A172 (cell line): Measurements from ENCODE around the genes UBE4B and CENPS.

DNA sequence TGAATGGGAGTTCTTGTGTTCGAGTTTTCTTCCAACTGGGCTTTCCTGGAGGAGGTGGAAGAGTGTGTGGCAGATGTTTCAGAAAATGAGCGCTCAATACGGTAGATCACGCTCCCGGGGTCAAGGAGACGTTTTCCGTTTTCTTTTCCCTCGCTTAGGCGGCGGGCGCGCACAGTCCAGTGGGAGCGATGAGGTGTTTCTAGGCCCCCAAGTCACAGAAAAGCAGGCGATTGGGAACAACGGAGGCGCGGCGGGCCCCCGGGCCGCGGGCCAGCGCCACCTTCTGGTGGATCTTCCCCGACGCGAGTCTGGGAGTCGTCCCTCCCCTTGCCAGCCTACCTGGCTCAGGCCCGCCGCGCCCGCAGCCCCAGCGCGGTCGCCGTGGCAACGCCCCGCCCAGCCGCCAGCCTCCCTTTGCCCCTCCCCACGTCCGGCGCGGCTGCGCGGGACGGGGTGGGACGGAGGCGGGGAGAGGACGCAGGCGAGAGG, 329 bp upstream of the UBE4B start:
- RAMPAGE, long total RNA = no peak

DNA sequence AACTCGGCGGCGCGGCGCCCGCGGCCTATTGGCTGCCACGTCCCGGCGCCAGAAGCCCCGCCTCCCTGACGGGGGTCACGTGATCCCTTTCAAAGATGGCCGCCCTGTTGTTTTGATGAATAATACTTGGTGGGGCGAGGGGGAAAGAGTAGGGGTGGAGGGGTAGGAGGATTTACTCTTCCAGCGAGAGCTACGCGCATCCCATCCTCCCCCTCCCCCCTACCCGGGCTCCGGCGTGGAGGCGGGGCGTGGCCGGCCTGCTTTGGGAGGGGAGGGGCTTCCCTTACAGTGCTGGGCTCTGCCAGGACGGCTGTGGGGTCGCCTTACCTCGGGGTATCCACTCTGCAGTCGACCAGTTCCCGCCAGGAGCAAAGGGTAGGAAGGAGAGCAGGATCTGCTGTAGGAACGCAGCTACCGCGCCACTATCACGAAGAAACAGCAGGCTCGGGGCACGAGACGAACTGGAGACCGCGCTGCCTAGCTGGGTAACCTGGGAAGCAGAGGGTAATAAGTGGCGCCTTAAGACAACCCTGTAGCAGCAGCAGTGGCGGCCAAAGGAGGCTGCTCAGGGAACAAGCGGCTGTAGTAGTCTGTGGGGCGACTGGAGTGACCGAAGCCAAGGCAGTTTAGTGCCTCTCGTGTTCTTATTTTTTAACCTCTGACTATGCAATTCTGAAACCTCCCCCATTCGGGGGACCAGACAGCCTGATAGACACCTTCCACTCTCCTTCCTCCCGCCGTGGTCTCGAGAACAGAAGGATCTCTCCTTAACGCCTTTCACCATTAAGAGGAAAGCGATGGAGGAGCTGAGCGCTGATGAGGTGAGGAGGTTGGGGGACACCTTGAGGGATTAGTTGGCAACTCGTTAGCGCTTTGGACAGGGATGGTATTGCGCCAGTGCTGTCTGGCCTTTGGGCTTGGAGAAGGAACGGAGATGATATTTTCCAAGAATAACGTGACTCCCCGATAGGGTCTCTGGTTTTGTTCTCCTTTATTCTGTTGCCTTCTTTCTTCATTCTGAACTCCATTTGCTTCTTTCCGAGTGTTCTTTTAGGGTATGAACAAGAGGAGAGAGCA, at the start of gene UBE4B:
Gene UBE4B (plus strand): TSS at position 85 of the 1,077 bp plus-strand sequence.
- RAMPAGE, long total RNA = no peak

DNA sequence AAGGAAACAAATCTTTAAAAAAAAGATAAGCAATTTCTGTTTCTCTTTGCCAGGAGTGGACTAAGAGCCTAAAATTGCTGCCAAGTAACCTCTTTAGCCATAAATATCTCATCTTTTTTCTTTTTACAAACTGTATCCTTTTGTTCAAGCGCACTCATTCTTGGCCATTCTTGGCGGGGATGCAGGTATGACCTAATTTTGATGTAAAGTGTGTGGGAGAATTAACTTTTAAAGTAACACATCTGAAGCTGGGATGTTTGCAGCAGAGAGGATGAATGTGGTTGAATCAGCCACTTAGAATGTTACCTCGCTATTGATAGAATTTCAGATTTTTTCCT, 13.4 kb upstream of the KIF1B start:
- RAMPAGE, long total RNA = no peak

DNA sequence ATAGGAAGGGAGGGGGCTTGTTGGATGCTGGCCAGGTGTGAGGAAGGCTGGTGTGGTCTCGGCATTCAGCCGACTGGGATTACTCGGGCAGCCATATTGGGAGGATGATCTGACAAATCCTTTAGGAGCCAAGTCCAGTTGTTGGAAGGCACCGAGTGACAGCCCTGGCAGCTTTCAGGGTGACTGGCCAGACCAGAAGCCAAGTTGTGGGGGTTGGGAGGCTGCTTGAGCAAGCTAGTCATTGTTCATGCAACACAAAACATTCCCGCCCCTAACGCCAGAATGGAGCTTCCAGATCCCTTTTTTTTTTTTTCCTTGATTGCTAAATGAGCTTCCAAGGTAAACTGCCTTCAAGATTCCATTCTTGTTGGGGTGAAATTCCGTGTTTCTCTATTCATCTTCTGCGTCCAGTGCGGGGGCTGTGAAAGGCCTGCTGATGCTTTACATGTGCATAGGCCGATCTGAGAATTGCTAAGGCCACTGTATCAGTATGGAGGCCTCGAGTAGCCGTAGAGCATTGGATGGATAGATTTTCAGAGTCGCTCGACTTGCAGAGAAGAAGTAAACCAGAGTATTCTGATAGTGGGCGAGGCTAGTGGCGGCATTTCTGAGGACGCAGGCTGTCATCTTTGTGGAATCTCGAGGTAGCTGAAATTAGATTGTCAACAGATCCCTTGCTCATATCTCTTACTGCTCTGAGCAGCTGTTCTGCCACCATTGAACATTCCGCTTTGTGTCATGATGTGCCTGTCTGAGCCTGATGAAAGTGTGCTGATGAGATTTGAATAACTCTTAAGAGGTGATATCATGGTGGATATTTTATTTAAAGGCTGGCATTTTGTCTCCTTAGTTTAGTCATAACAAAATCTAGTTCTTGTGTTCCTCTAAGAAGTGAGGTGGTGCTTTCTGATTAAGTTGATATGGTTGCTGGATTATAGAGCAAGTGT, 1.3 kb downstream of the KIF1B start:
- RAMPAGE, long total RNA = no peak

DNA sequence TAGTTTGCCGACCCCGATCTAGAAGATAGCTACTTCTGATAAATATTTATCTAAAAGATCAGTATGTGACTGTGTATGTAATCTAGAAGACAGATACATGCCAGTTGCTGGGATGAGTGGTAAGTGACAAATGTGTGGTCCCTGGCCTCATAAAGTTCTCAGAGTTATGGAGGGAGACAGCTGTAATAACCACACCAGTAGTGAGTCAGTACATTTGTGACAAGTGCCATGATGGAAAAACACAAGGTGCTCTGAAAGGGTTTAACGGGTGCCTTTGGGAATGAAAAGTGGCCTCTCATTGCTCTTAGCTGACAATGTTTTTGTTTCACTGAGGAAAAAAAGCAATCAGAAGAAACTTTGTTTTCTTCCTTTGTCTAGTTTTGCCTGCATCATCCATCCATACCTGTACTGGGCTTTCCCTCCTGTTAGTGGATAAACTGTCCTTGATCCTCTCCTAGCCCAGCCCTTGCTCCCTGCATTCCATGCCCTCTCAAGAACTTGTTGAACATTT, 88.2 kb upstream of the PGD start:
- RAMPAGE, long total RNA = no peak

- RAMPAGE, long total RNA = no peak
Observed at GRCh38 chr1:10384250-10384589, 14.6 kb upstream of the PGD start.

DNA sequence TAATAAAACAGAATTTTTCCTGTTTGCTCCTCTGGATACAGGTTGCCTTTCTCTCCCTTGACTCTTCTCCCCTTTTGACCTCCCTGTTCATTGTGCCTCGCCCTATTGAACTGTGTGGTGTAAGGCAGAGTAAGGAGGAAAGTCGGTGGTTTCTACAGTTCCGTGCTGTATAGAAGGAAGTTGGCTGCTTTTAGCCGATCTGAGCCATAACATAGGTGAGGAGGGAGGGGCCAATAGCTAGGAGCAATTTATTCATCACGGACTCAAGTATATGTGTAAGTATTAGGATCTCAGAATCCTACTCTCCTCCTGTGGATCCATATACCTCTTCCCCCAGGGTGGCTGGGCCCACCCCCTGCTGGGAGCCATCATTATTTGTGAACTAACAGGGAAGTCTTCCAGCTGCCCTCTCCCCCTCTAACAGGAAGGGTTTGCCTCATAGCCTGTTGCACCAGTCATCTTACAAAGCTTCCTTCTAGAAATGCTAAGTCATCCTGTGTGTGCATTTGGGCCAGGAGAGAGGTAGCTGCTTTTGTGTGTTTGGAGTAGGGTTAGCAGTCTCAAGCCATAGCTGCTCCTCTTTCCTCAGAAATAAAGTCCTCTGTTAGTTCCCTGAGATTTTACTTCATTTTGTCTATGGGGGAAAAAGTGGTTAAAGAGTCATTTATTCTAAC, 15.0 kb upstream of the CENPS start:
- RAMPAGE, long total RNA = no peak

DNA sequence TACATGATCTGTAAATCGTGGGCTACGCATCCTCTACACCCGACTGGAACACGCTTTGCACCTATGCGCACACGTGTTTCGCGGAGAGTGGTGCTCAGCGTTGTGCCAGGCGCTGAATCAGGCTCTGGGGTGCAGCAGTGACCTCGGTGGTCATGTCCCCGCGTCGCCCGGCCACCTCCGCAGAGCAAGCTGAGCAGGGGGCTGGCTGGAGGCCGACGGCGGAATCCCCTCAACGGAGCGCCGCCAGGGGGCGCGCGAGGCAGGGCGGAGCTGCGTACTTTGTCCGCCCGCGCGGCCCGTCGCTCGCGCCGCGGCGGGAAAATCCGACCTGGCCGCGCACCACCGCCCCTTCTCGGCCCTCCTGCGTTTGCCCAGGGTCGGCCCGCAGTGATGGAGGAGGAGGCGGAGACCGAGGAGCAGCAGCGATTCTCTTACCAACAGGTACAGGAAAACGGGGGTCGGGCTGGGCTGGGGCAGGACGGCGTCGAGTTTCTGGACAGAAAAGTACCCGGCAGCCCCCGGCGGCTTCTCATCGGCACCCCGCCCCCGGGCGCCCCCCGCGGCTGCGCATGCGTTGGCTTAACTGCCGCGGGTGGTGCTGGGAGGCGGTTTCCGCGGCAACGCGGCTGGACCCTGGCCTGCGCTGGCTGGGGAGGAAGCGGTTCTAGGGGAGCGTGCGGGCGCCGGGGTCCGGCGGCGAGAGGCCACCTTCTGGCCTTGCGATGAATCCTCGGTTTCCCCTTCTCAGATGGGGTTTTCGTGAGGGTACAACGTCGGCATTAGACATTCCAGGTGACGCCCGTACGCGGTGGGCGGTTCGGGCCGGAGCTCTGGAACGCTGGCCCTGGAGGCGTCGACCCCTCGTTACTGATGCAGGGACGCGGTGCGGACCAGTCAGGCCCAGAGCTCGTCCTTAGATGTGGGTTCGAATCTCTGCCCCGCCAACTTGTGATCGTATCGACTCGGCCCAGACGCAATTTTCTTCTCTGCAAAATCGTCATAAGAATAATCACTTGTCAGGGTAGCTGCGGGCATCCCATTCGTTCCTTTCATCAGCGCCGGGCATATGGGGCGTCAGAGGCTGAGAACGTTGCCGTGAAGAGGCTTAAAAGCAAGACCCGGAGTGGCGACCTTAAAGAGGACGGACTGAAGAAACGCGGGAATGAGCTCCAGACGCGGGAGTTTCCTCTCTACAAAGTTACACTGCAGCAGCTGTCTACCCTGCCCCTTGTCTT, at the start of gene CENPS:
Gene CENPS (plus strand): TSS at position 306 of the 1,235 bp plus-strand sequence.
- RAMPAGE, long total RNA = start-site peak on the plus strand centred at position 325 of the sequence, 42 bp wide, 29 and 241 reads in 2 replicates

- RAMPAGE, long total RNA = no peak
Observed at GRCh38 chr1:10471791-10472141, 563 bp downstream of the DFFA start.

GRCh38 chr1:10494954-10495752, 20.4 kb downstream of the PEX14 start:
- RAMPAGE, long total RNA = no peak

- RAMPAGE, long total RNA = no peak
Observed at GRCh38 chr1:10616217-10616871, 141.6 kb downstream of the PEX14 start.

- RAMPAGE, long total RNA = no peak
Observed at GRCh38 chr1:10661517-10662264, 134.8 kb downstream of the CASZ1 start.

- RAMPAGE, long total RNA = no peak
Observed at GRCh38 chr1:10662692-10663234, 133.7 kb downstream of the CASZ1 start.

- RAMPAGE, long total RNA = no peak
Observed at GRCh38 chr1:10663541-10664286, 132.7 kb downstream of the CASZ1 start.

DNA sequence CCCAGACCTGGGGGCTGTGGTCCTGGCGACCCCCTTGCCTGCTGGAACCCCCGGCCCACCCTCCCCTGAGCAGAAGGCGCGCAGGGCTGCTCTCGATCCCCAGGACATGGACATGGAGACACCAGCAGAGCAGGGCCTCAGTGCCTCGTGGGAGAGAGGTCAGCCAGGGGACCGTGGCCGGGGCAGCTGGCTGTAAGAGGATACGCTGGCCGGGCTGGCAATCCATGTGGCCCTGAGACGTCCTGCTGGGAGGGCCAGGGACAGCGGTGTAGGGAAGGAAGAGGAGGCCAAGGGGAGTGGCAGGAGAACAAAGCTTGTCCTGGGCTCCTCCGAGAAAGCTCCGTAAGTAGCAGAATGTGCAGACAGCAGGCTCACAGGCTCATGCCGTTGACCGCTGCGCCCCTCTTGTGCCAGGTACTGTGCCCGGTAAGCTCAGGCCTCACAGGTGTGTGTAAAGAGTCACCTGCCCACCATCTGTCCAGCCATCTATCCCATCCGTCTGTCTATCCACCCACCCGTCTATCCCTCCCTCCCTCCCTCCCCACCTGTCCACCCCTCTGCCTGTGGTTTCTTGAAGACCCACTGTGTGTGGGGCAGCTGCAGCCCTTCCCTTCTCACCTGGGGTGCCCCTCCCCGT, 132.0 kb downstream of the CASZ1 start:
- RAMPAGE, long total RNA = no peak

DNA sequence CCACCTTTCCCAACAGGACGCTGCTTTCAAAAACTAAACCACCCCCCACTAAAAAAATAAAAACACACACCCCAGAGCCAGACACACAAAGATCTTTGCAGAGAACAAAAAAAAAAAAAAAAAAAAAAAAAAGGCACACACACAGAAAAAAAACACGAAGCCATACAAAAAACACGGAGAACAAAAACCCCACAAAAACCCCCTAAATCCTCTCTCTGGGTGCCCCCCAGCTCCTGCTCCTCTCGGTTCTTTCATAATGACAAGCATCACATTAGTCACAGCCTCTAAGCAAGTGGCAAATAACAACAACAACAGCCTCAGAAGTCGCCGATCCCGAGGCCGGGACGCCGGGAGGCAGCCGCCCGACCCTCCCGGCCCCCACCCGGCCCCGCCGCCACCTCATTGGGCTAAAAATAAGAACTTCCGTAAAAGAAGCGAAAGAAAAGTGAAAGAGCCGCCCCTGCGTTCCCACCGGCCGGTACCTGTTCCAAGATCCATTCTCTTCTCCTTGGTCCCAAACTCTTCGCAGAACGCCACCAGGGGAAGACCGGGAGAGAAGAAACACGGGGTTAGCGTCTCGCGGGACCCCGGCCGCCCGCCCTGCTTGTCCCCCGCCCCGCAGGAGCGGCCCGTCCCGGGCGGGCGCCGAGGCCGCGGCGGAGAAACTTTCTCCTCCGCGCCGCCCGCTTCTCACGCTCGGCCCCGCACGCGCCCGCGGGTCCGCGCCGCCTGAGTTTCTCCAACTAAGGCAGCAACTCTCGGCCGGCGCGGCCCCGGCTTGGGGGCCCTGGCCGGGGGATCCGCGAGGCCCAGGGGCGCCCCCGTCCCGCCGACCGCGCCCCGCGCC, 102.8 kb downstream of the CASZ1 start:
- RAMPAGE, long total RNA = no peak

- RAMPAGE, long total RNA = no peak
Observed at GRCh38 chr1:10695399-10695707, 101.1 kb downstream of the CASZ1 start.

- RAMPAGE, long total RNA = no peak
Observed at GRCh38 chr1:10716779-10717237, 79.6 kb downstream of the CASZ1 start.

- RAMPAGE, long total RNA = no peak
Observed at GRCh38 chr1:10788433-10789190, 7.8 kb downstream of the CASZ1 start.

GRCh38 chr1:10793085-10793901, 3.2 kb downstream of the CASZ1 start:
- RAMPAGE, long total RNA = no peak